Natural killer cell (primary cell): ENCODE measurements around a stretch of chr2.

DNA sequence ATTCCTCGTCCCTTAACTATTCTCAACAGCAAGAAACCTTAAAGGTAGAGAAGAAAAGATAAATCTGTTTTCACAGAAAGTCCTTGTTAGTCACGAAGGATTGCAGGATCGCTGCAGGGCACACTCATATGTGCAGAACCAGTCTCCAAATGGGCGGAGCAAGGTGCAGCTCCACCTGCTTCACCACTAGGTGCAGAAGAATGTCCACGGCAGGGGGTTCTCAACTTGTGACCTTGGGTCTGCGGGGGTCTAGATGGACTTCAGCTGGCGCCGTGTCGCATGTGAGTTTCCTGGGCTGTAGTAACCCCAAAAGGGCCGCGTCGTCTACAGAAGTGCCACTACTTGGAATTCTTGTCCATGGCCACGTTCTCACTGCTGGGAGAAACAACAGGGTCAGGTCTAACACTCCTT is 524 bp upstream of the RPIA start:
- PRO-cap = no peak

GRCh38 chr2:88845761-88846049 is 154.2 kb downstream of the RPIA start:
- PRO-cap = no peak

- PRO-cap = no peak
Measured at GRCh38 chr2:88880375-88880815, 188.9 kb downstream of the RPIA start.

GRCh38 chr2:89085429-89086008 is 394.0 kb downstream of the RPIA start:
- PRO-cap = no peak

DNA sequence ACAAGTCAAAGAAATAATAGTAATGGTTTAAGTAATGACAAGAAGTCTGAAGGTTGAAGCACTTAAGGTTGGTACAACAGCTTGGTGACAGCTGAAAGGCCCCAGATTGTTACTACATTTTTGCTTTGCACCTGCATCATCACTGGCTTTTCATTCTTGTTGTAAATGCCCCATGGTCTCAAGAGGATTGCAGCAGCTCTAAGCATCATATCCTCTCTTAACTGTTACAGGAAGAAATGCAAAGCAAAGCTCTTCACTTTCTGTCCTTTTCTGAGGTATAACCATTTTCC is 461.0 kb downstream of the RPIA start:
- PRO-cap = no peak

GRCh38 chr2:89838335-89838932 is 1147.0 kb downstream of the RPIA start:
- PRO-cap = no peak

DNA sequence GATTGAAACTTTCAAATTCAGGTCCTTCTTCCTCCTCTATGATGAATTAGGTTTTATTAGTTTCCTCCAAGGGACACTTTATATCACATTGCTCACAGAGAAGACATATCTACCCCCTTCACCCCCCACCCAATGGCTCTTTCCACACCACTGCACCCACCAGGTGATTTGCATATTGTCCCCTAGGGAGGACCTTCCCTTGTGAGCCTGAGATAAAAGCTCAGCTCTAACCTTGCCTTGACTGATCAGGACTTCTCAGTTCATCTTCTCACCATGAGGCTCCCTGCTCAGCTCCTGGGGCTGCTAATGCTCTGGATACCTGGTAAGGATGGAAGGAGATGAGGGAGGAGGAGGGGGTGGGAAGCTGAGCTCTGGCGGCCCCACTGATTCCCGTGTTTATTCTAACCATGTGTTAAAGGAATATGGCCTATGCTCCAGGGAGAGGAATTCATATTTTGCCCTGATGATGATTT is 1255.8 kb downstream of the RPIA start:
- PRO-cap = no peak

- PRO-cap = no peak
Measured at GRCh38 chr2:90324425-90325032, 1633.1 kb downstream of the RPIA start.

DNA sequence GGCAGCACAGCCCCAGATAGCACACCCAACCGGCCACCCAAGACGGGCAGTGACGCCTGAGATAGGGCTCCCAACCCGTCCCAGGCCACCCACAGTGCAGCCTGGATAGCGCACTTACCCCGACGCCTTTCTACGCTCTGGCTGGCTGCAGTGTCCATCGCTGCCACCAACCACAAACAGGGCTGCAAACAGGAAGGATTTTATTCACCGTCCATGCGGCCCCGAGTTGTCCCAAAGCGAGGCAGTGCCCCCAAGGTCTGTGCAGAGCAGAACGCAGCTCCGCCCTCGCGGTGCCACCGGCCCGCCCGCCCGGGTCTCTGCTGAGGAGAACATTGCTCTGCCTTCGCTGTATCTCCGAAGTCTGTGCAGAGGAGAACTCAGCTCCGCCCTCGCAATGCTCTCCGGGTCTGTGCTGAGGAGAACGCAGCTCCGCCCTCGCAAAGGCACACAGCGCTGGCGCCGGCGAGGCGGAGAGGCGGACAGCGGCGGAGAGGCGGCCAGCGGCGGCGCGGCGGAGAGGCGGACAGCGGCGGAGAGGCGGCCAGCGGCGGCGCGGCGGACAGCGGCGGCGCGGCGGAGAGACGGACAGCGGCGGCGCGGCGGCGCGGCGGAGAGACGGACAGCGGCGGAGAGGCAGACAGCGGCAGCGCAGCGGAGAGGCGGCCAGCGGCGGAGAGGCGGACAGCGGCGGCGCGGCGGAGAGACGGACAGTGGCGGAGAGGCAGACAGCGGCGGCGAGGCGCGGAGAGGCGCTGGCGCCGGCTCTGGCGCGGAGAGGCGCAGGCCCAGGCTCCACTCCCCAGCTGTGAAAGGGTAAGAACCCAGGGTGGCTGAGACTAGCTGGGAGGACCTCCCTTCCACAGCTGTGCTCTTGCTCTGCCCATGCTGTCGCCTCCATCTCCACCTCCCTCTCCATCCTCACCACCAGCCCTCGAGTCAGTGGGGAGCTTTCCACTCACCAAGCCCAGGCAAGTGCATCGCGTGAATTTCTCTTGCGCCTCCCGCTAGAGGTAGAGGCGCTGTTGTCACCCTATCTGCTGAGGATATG is 2879.7 kb downstream of the RPIA start:
- PRO-cap = no peak

DNA sequence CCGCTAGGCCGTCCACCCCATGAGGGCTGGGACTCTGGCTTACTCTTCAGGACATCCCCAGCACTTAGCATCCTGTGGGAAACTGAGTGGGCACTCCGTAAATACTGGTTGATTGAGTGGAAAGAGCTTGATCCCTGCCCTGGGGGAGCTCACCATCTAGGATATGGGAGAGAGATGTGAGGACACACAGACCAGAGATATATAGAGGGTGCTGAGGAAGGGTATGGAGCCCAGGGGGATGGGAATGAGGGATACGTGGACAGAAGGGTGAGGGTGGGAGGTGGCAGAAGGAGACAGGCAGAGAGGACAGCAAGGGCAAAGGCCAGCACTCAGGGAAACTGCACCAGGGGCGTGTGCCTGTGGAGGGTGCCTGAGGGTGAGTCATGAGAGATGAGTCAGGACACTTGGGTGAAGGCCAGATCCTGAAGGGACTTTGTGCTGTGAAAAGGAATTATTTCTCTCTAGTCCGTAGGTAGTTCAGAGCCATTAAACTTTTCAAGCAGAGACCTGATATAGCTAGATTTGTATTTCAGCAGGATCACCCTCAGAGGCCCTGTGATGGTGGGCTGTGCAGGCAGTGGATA is 2820.8 kb upstream of the AQP7B start:
- PRO-cap = no peak

- PRO-cap = no peak
Measured at GRCh38 chr2:95024740-95025343, 666 bp upstream of the MAL start.

DNA sequence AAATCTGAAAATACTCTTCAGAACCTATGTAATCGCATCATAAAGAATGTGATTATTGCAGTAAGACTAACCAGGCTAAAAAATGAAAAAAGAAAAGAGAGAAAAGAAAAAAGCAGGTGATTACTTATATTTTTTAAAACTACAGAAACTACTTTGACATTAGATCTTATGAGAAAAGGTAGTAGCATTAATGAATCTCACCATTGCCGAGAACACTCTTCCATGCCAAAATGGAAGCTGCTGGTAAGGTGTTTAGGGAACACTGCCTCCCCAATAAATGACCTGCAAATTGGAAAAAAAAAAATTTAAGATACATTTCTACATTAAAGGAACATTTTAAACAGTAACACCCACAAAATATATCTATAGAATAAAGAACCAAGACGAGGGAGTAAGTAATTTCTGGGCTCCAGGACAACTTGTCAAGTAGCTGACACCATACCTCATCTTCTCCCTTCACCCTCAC is 3.9 kb downstream of the MRPS5 start:
- PRO-cap = no peak

DNA sequence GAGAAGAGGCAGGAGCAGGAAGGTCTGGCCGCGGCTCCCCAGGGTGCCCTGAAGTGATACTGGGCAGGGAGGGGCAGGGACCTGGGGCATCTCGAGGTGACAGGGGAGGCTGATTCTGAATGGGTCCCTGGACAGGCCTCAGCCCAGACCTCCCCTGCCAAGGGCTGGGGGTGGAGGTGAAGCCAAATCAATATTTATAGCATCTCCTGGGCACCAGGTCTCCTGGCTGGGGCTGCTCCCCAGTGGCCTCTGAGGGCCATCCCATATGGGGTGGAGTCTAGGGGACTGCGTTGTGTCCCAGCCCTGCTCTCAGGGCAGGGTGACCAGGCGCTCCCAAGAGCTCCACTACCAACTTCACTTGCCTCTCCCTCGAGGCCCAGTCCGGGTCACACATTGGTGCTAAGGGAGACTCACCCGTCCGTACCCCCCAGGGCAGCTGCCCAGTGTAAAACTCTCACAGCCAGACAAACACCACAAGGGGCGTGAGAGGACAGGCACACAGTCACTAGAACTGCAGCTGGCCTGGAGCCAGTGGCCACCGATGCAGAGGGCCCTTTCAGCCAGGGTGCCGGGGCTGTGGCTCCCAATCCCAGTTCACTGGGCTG is 33.1 kb downstream of the KCNIP3 start:
- PRO-cap = no peak

- PRO-cap = no peak
Measured at GRCh38 chr2:95346165-95347088, 49.3 kb downstream of the KCNIP3 start.

DNA sequence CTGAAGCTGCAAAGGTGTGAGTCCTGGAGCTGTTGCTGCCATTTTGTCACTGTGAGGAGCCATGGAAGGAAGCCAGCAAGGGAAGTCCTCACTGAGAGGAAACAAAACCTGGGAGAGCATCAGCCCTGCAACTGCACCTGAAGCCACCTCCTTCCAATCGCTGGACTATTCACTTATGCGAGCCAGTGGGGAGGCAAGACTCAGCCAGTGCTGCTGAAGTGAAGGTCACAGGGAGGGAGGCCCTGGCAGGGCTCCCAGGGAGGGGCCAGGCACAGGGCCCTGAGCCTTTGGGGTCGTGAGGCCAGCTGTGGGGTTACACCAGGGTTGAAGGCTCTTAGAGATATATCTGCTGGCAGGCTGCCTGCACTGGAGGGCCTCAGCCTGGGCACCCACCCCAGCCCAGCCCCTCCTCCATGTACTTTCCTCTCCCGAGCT is 10.7 kb upstream of the FAHD2A start:
- PRO-cap = no peak

DNA sequence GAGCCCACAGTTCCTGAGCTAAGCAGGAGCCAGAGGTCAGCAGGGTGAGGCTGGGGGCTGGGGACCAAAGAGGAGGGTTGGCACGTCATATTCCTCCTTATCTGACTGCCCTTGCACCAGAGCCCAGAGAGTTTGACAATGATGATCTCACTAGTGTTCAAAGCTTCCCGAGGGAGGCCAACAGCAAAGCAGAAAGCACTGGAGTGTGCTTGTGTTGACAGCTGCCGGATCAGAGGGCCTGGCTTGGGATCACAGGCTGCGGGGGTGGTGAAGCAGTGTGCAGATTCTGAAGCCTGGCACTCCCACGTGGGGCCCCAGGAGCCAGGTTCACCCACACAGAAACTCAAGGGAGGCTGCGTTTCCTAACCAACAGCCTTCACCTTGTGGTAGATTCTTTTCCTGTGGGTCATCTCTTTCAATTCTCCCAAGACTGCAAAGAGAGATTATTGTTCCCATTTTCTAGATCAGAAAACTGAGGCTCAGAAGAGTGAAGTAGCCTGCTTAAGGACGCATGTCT is 89.8 kb downstream of the TRIM43 start:
- PRO-cap = no peak

- PRO-cap = no peak
Measured at GRCh38 chr2:95885883-95886408, 105.7 kb downstream of the ANKRD36C start.

GRCh38 chr2:95992389-95992989 is 865 bp upstream of the ANKRD36C start:
- PRO-cap = no peak

DNA sequence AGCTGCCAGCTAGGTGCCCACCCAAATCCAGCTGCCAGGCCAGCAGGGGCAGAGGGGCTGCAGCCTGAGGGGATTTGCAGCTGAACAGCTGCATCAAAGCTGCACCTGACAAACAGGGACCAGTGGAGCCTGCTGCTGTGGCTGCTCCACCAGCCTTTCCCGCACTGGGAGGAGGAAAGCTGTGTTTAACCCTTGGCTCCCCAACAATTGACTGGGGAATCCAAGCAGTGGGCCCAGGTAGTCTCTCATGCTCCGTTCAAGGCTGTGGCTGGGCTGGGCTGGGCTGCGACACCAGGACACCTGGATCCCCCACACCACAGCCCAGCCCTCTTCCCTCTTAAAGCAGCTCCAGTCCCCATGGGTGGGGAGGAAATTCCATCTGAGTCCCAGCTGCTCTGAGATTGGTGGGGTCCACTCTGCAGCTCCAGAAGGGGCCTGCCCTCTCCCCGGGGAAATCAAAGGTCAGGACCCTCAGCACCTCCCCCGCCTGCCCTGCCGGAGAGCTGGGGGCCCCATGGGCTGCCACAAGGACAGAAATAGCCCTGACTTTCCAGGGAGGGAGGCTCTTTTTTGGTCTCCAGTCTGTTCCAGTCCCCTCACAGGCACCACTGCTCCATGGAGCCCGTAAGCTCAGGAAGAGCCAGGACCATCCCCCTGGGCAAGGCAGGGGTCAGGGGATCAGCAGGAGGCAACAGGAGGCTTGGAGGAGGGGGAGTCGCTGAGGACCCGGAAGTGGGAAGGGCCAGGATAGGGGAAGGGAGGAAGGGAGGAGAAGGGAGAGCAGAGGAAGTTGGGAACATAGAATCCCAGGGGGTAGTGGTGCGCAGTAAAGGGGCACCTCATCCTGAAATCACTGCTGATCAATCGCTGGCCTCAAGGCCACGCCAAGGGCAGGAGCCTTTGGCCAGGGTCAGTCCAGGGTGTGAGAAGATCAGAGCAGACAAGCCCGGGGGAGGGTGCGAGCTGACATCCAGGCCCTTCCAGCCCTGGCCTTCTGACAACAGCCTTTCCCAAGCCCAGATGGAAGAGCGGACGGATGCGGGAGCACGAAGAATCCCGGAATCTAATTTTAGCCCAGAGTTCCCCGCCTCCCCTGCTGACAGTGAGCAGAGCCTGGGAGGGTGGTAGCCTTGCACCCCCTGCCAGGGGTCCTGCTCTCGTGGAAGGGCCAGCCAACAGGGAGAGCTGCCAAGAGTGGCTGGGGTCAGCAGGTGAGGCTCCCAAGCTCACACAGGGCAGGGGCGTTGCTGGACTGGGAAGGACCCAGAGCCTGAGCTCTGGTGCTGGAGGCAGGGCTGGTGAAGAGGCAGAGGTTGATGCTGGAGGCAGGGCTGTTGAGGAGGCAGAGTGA is 7.6 kb downstream of the ADRA2B start:
- PRO-cap = no peak

GRCh38 chr2:96112495-96112846 is 3.9 kb downstream of the ADRA2B start:
- PRO-cap = no peak